Measurements from ENCODE around the genes PC, PTPRCAP and CDK2AP2.

GRCh38 chr11:66569935-66570904, 1.8 kb upstream of the CTSF start:
- RRBS = no CpG with 5 or more reads among the region's 5 CpGs

GRCh38 chr11:66800930-66801649, 42.2 kb upstream of the RCE1 start:
- RRBS = no CpG with 5 or more reads among the region's 6 CpGs

DNA sequence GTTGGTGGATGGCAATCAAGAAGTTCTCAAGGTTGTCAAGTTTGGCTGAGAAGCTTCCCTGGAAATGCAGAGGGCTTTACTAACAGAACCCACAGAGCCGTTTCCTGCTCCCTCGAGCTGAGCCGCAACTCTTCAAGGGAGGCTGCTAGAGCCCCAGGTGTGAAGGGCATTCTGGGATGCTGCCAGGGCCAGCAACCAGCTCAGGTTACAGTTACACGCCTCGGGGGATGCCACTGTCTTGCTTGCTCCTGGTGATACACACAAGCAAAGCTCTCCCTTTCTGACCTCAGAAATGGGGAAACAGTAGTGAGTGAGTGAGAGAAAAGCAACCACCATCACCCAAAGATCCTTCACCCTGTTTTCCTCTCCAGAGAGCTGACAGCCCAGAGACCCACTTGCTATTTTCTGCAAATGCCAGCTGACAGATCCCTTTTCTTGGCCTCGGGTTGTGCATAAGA, 24.0 kb downstream of the LRFN4 start:
- RRBS = no CpG with 5 or more reads among the region's 6 CpGs

- RRBS = no CpG with 5 or more reads among the region's 5 CpGs
These were observed 26.7 kb downstream of the LRFN4 start for GRCh38 chr11:66883594-66883925.

DNA sequence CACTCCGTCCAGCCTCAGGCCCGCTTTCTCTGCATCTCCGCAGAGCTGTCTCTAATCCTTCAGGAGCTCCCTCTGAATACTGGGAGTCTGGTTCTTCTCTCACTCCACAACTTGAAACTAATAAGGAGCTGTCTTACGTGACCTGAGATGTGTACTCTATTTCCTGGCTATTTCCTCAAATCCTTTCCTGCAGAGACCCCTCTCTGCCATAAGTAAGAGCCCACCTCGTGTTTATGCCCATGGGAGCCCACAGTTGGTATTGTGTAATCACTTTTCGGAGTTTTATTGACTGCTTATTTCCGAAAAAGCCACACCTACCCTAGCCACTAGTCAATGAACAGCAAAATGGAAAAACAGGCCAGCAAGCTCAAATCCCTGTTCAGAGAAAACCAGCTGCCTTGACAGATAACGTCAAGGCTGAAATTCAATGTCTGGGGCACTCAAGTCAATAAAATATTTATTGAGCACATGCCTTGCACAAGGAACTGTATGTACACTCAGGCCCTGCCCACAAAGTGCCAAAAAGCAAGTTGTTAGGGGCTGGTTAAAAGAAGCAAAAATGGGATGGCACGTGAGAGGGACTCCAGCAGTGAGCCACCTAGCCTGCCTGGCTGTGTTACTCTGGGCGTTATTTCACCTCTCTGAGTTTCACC, 4.8 kb downstream of the PC start:
- RRBS = no CpG with 5 or more reads among the region's 10 CpGs

DNA sequence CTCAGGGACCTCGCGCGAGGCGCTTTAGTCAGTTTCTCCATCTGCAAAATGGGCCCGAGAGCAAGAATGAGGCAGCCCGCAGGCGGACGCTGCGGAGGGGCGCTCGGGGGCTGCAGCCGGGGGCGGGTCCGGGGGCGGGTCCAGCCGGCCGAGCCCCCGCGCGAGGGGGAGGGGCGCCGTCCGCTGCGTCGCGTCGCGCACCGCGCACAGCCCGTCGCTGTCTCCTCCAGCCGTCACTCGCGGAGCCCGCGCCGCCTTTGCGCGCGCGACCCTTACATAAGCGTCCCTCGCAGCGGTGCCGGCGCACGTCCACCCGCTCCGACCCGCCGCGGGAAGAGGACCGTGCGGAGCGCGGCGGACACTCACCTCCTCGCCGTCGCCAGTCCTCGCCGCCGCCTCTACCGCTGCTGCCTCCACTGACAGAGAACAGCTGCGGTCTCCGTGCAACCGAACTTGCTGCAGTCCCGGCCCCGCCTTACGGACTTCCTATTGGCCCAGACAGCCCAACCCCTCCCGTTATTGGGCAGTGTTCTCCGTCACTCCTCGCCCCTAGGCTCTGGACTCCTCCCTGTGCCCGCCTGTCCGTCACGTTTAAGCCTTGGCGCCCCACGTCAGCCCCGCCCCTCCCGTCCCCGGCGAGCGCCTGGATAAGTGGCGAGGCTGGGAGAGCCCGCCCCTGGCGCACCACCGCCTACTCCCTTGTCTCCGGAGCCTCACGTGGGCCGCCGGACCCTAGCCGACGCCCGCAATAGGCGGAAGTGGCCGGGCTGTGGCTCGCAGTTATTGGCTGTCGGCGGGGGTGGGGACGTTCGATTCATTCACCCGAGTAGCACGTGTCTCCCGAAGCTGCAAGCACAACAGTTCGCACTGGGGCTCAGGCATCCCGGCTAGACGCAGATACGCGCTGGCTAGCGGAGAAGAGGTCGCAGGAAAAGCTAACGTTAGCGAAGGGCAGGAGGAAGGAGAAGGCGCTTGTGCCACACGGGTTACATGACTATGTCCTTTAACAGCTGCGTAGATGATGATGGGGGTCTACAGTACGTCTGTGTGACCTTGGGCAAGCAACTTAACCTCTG, at the start of gene PC:
Gene PC (minus strand): TSS at position 428 of the 1,076 bp plus-strand sequence.
- RRBS = under 1% methylated on average over 7 of the region's 118 CpGs

DNA sequence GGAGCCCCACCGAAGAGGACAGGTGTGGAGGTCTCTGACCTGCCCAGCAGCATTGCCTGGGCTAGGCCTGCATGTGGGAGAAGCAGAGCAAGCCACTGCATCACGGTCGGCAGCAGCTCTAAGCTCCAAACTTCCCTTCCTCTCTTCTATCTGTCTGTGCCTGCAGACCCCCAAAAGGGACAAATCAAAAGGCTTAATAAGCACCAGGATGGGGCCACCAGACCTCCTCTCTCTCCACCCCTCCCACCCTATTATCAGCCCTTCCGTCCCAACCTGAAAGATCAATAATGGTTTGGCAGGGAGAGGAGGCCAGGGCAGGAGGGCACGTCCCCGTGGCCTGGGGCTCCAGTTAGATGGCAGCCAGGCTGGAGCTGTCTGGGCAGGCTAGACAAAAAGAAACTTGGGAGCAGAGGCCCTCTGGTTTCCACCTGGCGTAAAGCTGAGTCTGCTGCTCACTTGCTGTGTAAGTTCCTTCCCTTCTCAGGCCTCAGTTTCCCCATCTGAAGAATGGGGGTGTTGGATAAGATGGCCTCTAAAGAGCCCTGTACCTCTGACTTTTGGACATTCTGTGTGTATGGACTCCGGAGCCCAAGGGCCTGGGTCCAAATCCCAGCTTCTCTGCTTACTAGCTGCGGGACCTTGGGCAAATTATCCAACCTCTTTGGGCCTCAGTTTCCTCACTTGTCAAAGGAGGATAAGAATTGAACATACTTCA, 3.8 kb upstream of the RHOD start:
- RRBS = no CpG with 5 or more reads among the region's 9 CpGs

- RRBS = no CpG with 5 or more reads among the region's 10 CpGs
These were observed 25.5 kb downstream of the RHOD start for GRCh38 chr11:67082163-67082547.

- RRBS = 28% methylated on average over 36 of the region's 46 CpGs
These were observed 1.5 kb upstream of the KDM2A start for GRCh38 chr11:67117535-67118065.

DNA sequence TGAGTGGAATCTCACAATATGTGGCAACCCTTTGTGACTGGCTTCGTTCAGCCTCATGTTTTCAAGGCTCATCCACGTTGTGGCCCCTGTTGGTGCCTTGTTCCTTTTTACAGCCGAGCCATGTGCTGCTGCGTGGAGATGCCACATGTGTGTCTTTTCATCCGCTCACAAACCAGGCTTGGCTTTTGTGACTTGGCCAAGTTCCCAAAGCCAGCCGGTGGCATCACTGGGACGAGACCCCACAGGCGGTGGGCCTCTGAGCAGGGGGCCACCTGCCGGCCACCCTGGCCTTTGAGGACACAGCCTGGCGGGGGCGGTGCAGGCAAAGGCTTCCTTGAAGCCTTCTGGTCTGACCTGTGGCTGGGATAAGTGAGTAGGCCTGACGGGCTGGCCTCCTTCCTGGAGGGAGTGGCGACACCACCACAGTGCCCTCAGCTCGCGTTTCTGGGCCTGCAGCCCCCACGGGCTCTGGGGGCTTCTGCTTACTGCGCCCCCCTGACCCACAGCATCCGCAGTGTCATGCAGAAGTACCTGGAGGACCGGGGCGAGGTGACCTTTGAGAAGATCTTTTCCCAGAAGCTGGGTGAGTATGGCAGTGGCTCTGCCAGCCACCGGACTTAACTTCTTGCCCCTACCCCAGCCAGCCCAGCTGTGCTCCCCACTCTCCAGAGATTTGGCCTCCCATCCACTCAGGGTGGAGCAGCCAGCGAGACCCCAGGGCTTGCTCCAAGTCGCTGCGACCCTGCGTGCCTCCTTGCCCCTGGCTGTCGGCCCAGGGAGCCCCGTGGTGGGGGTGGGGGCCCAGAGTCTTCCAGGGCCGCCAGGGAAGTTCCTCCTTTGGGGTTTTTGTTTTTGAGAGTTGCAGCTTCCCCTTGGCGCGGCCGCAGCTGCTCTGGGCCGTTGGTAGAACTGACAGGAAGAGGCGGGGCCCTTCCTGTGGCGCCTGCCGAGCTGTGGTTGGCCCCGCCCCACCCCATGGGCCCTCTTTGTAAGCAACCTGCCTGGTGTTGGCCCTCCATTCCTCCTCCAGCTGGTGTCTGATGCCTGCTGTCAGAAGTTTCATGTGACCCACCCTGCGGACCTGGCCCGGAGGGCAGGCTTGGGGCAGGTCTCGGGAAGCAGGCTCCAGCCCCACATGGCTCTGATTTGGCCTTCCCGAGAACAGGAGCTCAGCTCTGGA, 10.9 kb downstream of the GRK2 start:
- RRBS = 31% methylated on average over 7 of the region's 40 CpGs

- RRBS = no CpG with 5 or more reads among the region's 6 CpGs
These were observed 19.5 kb downstream of the SSH3 start for GRCh38 chr11:67322773-67323306.

DNA sequence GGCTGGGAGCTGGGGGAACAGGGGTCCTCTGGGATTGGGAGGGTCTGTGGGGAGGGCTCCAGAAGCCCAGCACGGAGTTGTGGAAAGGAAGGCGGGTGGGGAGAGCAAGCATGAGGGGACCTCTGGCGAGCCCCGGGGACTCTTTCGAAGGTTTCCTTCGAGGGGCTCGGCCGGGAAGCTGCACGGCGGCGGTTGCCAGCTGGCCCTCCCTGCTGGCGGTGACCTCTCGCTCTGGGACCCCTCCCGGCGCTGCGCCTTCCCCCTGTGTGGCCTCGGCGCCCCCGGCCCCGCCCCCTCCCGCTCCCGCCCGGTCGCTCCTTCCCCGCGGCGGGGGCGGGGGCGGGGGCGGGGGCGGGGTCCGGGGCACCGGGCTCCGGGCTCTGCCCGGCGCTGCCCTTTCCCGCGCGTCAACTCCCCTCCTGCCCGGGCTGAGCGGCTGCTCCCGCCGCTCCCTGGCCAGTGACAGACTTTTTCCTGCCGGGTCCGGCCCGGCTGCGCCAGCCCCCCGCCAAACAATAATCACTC, 1.0 kb downstream of the CLCF1 start:
- RRBS = under 1% methylated on average over 25 of the region's 48 CpGs

GRCh38 chr11:67375508-67376252, 2.3 kb upstream of the CLCF1 start:
- RRBS = no CpG with 5 or more reads among the region's 14 CpGs

- RRBS = no CpG with 5 or more reads among the region's 15 CpGs
These were observed 2.8 kb downstream of the TBC1D10C start for GRCh38 chr11:67406769-67407054.

DNA sequence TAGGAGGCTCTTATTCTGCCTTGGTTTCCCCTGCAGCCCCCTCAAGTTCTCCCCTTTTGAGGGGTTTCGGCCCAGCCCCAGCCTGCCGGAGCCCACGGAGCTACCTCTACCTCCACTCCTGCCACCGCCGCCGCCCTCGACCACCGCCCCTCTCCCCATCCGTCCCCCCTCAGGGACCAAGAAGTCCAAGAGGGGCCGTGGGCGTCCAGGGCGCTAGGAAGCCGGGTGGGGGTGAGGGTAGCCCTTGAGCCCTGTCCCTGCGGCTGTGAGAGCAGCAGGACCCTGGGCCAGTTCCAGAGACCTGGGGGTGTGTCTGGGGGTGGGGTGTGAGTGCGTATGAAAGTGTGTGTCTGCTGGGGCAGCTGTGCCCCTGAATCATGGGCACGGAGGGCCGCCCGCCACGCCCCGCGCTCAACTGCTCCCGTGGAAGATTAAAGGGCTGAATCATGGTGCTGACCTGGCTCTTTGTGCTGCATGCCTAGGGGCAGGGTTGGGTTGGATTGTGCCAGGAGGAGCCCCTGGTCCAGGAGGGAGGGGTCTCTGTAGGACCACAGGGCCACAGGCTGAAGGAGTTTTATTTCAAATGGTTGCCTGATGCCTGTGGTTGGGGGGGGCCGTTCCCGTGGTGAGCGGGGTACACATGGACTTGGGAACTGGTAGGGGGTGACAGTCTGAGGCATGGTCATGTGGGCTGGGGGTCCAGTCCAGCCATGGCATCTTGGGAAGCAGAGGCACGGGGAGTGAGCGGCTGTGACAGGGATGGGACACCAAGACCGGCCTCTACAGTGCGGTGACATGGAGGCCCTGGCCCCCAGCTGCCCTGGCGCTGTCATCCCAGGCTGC, 2.3 kb downstream of the PTPRCAP start:
- RRBS = 100% methylated on average over 2 of the region's 30 CpGs

GRCh38 chr11:67437403-67438247, at the start of gene PTPRCAP:
TSS of gene PTPRCAP (minus strand) at chr11:67437682.
- RRBS = 93% methylated on average over 5 of the region's 21 CpGs

GRCh38 chr11:67502464-67503070, 2.6 kb downstream of the PITPNM1 start:
- RRBS = 98% methylated on average over 10 of the region's 15 CpGs

DNA sequence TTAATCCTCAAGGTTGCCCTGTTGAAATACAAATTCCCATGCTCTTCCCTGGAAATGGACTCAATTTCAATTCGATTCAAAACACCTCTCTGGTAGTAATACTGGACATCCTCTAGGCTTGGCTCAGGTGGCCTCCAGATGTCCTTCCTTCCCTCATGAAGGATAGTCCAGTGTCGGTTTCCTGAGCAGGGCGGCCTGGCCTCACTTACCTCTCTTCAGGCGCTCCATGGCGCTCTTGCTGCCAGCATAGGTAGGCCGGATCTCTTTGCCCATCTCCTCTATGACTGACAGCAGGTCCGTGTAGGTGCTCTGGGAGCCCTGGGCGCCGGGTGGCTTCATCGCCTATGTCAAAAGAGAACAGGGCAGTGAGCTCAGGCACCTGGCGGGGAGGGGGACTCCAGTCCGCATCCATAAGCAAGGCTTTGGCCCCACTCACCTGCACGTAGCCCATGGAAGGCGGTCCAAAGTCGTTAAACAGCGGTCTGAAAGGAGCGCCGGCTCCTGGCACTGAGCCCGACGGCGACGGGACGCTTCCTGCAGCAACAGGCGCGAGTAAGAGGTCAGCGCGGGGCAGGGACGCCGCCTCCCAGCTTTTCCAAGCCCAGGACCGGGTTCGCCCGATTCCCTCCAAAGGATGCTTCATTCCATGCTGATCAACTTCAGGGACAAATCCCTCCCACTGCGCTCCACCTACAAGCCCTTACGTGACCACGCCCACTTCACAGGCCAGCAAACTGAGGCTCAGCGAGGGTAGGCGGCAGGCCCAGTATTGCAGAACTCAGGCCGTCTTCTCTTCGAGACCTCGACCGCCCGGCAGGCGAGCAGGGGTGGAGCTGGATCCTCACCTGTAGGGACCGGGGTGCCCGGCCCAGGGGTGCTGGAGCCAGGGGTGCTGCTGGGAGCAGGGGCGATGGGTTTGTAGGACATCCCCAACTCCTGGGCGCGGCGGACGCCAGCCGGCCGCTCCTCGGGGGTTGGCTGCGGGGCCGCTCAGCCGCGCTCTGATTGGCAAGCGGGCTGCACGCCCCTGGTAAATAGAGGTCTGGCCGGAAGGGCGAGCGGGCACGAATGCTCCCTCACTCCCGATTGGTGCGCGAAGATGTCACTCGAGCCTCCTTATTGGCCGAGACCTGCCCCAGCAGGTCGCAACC, at the start of gene CDK2AP2:
Gene CDK2AP2 (minus strand): TSS at position 1,007 of the 1,151 bp plus-strand sequence.
- RRBS = under 1% methylated on average over 13 of the region's 69 CpGs

DNA sequence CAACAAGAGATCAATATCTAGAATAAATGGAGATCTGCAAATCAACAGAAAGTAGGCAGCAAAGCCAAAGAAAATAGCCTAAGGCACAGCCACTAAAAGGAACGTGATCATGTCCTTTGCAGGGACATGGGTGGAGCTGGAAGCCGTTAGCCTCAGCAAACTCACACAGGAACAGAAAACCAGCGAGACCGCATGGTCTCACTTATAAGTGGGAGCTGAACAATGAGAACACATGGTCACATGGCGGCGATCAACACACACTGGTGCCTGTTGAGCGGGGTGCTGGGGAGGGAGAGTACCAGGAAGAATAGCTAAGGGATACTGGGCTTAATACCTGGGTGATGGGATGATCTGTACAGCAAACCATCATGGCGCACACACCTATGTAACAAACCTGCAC, 1.0 kb upstream of the GSTP1 start:
- RRBS = no CpG with 5 or more reads among the region's 8 CpGs

GRCh38 chr11:67644910-67645487, 5.4 kb upstream of the TBX10 start:
- RRBS = no CpG with 5 or more reads among the region's 12 CpGs